Bronchus (tissue), 1 donor: Measurements from ENCODE around the genes TCF21, AHI1 and PDE7B.

- PRO-cap: no peak
Measured at GRCh38 chr6:133837069-133837385, 51.9 kb upstream of the TCF21 start.

DNA sequence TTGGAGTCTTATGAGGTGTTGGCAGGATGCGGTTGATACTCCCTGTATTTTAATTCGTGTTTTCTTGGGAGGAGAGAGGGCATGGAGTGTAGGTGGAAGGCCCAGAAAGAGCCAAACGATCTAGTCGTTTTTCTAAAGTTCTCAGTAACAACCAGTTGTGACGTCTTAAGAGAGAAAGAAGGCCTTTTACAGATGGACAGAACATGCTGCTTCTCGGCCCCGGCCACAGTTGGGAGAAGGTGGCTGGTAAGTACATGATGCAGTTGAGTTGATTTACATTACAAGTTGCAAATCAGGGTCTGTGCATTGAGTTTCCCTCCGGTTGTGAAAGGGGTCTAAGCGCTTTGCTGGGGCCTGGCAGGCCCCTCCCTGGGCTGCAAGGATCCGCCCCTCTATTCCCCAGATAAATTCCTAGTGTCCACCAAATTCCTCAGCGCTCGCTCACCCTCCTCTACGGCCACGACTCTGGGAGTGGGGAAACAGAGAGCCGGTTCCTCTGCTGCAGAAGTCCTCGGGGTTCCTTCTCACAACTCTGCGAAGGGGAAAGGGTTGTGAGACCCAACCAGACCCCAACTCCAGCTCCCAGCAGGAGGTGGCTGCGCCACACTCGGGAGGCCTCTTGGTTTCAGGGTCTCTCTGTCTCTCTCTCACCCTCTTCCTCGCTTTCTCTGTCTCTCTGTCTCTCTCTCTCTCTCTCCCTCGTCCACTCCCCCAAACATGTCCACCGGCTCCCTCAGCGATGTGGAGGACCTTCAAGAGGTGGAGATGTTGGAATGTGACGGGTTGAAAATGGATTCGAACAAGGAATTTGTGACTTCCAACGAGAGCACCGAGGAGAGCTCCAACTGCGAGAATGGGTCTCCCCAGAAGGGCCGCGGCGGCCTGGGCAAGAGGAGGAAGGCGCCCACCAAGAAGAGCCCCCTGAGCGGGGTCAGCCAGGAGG, at the start of gene TCF21:
TSS of gene TCF21 (plus strand) at position 433 of the 943 bp plus-strand sequence.
- PRO-cap: unidirectional peak, plus-strand start at position 433 of the sequence

DNA sequence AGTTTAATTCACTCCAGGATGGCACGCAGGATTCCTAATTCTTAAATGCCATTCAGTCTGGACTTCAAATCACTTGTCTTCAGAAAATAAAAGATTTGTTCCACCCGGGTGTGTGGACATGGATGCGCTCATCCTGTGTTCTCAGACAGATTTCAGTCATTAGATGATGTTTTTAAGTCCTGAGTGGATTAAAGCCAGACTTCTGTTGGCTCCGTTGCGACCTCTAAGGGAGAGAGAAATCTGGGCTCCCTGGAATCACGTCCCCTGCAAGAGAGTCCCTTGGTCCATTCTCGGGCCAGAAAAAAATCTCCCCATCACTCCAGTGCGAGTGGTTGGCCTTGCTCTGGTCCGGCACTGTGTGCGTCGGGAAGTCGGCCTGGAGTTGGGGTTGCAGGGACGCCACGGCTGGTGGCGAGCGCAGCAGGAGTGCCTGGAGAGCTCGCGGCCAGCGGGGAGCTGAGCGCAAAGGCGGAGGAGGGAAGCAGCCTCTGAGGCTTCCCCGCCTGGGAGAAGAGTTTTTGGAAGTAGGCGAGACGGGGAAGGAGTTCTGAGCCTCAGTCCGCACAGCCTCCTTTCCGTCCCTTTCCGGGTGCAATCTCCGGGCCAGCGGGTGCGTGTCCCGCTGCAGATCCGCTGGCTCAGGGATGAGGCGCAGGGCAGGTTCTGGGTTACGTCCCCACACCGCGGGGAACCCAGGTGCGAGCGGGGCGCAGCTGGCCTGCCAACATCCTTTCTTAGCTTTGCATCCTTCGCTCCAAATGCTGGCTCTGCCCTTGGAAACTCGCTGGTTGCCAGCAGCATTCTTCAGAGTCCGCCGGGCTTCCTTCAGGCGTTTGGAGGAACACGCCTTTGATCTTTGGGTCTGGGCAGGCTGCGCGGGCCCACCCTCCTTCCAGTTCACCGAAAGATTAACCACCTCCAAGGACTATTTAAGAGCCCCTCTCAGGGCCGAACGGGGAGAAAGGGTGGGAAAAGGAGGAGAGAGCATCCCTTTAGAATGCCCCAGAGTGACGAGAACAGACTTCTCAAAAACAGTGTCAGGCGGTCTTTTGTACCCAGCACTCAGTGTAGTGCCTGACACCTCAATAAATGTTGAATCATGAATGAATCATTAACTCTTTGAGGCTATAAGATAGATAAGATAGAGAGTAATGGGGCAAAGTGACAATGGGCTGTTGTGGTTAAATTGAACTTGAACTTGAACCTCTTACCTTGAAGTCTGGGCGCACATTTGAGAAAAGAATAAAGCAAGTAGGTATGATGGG, 7.0 kb downstream of the TCF21 start:
- PRO-cap: no peak

- PRO-cap: no peak
Measured at GRCh38 chr6:133951067-133951687, 1.8 kb upstream of the TBPL1 start.

- PRO-cap: no peak
Measured at GRCh38 chr6:134021701-134022174, 30.7 kb downstream of the SLC2A12 start.

DNA sequence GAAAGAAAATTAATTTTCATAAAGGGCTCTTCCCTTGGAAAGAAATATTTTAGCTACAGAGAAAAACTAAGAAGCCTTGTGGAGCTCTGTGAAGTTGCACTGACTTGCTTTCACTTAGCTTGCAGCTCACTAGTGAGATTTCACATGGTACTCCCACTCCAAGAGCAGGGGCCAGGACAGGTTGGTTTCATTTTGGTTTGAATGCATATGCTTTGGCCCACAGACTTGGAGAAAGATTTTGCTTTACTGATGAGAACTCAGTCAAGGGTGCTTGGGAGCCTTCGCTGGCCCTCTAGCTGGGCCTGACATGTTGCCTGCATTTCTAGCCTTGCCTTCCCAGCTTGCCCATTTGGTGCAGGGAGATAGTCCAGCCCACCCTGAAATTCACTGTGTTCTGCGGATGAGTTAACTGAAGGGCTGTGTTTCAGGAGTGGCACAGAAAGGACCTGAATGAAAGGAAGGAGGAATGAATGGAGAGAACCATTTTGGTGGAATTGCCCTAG, 2.0 kb downstream of the SGK1 start:
- PRO-cap: no peak

GRCh38 chr6:134373440-134373830, 55.5 kb upstream of the SGK1 start:
- PRO-cap: unidirectional peak, minus-strand start at chr6:134373509

GRCh38 chr6:134640897-134641585, 308.9 kb downstream of the ALDH8A1 start:
- PRO-cap: no peak

- PRO-cap: no peak
Measured at GRCh38 chr6:134928108-134928724, 21.7 kb downstream of the ALDH8A1 start.

- PRO-cap: no peak
Measured at GRCh38 chr6:135014184-135014719, 40.4 kb downstream of the HBS1L start.

GRCh38 chr6:135212276-135213238, 31.4 kb downstream of the MYB start:
- PRO-cap: no peak

- PRO-cap: no peak
Measured at GRCh38 chr6:135250671-135251321, 69.7 kb downstream of the MYB start.

DNA sequence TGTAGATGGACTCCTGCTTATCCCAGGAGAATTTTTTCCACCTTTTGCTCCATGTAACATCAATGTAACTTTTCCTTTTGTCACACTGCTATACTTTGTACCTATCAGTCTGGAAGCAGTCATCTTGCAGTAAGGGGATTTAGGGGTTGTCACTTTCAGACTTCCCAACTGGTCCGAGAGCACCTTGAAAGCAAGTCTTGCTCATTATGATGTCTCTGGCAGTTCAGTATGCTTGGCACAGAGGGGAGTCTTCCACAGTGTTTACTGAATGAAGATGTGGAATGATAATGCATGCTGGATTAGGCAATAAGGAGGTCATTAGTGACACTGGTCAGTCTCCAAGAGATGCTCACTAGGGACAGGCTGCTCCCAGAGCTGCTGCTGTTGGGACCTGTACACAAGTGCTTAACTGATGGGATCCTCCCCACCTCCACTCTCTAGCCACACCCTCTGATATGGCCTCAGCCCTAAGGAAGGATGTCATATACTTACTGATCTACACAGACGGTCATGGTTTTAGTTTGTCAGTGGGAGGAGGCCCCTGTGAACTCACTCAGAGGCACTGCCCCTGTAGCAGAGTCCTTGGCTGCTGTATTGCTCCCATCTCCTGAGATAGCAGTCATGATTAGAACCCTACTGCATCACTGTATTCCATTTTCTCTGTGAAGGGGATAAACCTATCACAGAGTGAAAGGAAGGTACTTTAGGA, 73.3 kb downstream of the MYB start:
- PRO-cap: no peak

DNA sequence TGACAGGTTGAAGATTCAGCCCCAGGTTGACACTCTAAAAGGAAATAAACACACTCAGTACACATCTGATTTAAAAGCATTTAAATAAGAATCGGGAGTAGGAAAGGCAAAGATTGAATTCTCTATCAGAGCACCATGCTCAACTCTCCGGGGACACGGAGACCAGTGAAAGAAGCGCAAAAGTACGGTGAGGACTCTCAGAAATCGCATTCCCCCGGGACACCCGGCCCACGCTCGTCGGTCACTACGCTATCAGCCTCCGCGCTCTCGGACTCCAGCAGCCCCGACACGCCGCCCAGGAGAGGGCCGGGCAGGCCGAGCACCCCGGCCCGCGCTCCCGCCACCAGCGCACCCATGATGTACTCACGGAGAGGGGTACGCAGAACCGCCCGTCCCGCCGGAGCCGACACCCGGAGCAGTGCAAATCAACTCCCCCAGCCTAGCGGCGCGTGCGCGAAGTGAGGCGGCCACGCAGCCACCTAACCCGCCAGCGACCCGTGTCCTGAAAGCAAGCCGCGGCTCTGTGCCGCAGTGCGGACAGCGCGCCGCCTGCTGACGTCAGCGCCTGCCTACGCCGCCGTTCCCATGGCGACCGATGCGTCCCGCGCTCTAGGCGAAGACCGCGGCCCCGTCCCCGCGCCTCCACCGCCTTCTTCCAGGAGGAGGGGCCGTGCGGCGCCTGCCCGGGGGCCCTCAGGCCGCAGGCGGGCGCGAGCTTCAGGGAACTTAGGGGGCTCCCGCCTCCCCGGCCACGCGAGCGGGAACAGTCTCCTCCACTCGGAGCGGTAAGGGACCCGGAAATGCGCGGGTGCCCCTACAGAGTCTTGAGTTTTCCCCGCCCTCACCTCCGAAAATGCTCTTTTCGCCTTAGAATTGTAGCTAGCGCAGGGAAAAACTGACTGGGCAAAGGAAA, at the start of gene AHI1:
TSS of gene AHI1 (minus strand) at position 525 of the 913 bp plus-strand sequence.
- PRO-cap: bidirectional peak, plus-strand start at position 586 of the sequence, minus-strand start at position 504 of the sequence

DNA sequence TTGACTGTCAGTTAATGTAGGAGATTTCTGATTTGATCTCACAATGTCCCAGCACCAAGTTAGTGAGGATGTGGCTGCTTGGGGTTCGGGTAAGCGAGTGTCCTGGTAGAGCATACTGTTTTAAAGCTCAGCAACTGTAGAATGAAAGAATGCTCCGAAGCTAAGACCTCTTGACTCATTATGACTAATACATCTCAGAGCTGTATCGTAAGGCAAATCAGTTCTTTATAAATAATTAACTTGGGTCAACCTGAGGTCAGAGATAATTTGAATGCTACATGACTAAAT, 128.9 kb upstream of the PDE7B start:
- PRO-cap: no peak

DNA sequence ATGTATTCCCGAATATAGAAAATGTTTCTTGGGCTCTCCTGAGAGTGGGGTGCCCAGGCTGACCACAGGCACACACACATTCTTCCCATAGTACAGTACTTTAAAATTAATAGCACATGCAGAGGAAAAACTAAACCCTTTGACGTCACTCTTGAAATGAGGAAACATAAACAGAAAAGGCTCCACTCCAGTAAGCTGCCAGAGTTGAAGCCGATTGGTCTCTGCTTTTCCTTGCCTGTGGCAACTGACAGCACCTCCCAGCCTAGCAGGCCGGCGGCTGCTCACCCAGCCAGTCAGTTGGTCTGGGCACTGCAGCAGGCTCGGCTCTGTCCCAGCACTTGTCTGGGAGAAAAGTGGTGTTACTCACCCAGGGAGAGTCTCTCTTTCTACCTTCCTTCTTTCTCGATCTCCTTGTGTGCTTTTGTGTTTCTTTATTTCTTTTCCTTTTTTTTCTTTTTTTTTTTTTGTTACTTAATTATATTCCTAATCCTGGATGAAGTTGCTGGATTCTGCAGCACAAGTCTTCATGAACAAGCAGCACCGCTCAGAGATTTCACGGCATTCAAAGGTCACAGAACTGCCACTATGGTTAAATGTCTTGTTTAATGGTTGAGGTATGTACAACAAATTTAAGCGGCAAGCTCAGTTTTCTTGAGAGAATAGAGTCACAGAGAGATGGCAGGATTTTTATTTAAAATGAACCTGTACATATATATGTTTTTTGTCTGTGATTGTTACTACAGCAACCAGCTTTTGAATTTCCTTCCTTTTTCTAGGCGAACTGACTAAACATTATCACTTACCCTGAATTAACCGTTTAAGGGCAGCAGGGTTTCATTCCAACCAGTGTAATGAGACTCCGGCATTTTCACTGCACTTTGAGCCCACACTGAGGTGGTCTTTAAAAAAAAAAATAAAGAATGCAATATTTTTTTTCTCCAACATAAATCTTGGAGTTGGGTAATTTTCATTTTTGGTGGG, at the start of gene PDE7B:
TSS of gene PDE7B (plus strand) at position 296 of the 981 bp plus-strand sequence.
- PRO-cap: bidirectional peak, plus-strand start at position 296 of the sequence, minus-strand start at position 78 of the sequence

- PRO-cap: no peak
Measured at GRCh38 chr6:135901776-135902606, 50.5 kb downstream of the PDE7B start.

GRCh38 chr6:135921106-135921550, 69.6 kb downstream of the PDE7B start:
- PRO-cap: no peak

GRCh38 chr6:135984600-135985044, 133.1 kb downstream of the PDE7B start:
- PRO-cap: no peak

DNA sequence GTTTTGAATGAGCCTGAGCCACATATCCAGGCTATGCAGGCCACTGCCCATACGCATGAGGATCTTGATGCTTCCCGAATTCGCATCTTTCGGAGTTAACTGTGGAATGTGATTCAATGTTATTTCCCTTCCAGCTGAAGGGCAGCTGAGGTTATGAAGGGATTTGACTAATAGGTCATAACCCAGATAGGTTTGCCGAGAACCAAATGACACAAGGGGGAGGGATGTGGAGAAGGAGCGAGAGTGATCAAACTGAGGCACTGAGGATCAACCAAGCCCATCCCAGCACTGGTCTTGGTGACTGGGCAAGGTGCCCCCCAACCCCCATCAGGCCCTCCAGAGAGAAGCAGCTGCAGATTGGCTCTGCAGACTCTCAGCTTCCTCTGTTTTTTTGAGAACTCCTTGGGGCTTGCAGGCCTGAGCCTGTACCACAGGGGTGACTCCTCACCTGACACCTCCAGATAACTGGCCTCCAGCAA, 185.8 kb downstream of the PDE7B start:
- PRO-cap: no peak